AG04449 (cell line): ENCODE results near the gene ZNF839.

DNA sequence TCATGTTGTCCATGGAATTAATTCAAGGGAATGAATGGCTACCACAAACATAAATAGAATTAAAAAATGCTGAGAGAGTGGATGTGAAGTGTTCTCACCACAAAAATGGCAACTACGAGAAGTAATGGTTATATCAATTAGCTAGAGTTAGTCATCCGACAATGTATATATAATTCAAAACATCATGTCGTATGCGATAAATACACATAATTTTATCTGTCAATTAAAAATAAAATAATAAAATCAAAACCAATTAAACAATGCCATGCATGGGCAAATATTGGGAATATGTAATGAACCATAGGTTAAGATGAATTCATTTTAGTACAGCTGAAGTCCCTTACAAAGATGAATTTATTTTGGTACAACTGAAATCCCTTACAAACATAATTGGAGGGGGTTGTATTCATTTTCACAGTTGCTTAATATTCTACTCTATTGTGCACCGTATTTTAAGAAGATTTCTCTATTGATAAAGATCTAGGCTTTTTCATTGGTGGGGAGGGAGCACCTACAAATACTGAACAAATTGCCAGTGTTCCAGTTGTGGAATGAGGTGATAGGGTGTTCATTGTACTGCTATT is 20.5 kb upstream of the RTL1 start:
- RRBS, result no CpG with 5 or more reads among the region's 5 CpGs

- RRBS, result no CpG with 5 or more reads among the region's 4 CpGs
Observed at GRCh38 chr14:100986961-100987280, 83.4 kb upstream of the RTL1 start.

DNA sequence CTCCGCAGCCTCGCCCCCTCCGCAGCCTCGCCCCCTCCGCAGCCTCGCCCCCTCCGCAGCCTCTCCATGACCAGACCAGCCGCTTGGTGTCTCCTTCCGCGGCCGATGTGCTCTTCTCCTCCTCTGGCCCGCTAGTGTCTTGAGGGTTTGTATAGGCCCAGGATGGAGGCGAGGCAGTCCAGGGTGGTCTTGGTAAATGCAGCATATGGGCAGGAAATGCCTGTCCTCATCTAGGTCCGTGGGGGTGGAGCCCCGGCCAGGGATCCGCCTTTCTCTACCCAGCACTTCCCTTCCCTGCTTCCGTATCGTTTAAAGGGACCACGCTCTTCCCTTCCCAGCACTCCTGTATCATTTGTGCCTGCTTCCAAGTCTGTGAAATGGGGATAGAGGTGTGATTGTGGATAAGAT is 326.6 kb upstream of the RTL1 start:
- RRBS, result no CpG with 5 or more reads among the region's 19 CpGs

DNA sequence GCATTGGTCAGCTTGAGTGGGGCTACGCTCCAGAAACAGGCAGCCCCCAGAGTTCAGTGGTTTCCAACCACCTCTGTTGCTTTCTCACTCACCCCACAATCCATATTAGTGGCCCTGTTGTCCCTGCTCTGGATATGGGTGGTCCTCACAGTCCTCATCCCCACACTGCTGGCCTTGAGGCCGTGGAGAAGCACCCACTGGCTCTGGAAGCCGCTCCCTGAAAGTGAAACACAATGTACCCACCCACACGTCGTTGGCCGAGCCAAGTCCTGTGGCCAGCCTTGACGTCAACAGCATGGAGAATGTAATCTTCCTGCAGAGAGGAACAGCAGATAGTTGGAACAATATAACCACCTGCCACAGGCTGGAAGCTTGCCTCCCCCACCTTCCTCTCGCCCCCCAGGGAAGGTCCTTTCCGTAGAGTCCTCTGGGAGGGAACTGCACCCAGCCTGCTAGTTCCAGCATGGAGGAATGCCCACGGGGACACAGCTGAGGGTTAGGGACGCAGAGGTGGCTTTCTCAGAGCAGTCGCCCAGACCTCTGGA is 351.9 kb upstream of the RTL1 start:
- RRBS, result no CpG with 5 or more reads among the region's 12 CpGs

DNA sequence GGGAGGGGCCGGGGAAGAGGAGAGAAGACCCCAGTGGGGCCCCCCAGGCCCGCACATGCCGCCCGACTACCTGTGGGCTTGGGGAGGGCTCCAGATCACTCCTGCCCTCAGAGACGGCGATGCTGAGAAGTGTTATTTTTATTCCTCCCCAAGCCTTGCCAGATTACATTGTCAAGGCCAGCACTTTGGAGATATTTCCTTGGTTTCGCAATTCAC is 285.9 kb upstream of the PPP2R5C start:
- RRBS, result no CpG with 5 or more reads among the region's 7 CpGs

- RRBS, result no CpG with 5 or more reads among the region's 17 CpGs
Observed at GRCh38 chr14:101499112-101499669, 262.3 kb upstream of the PPP2R5C start.

DNA sequence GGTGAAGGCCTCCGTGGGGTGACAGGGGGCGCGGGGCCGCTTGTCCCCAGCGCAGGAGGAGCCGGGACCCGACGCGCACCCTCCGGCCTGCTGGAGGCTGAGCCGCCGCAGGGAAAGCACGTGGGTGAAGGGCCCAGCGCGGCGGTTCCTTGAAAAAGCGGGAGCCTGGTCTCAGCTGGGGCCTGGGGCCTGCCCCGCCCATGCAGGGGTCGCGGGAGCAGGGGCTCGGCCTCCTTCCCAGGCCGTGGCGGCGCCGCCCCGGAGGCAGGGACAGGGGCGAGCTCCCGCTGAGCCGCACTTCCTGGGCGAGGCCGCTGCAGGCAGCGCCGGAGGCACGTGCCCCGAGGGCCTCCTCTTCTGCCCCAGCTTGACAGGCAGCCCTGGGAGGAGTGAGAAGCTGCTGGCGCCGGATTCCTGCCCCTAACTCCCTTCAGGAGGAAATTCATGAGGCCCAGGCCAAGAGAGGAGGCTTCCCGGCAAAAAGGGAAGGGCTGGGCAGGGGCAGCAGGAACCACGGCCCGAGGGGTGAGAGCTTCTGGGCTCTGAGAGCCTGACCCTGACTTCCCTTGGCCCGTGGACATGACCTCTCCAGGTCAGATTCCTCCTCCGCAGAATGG is 55.4 kb upstream of the PPP2R5C start:
- RRBS, result 13% methylated on average over 19 of the region's 42 CpGs

- RRBS, result no CpG with 5 or more reads among the region's 6 CpGs
Observed at GRCh38 chr14:101773394-101774343, 12.2 kb downstream of the PPP2R5C start.

DNA sequence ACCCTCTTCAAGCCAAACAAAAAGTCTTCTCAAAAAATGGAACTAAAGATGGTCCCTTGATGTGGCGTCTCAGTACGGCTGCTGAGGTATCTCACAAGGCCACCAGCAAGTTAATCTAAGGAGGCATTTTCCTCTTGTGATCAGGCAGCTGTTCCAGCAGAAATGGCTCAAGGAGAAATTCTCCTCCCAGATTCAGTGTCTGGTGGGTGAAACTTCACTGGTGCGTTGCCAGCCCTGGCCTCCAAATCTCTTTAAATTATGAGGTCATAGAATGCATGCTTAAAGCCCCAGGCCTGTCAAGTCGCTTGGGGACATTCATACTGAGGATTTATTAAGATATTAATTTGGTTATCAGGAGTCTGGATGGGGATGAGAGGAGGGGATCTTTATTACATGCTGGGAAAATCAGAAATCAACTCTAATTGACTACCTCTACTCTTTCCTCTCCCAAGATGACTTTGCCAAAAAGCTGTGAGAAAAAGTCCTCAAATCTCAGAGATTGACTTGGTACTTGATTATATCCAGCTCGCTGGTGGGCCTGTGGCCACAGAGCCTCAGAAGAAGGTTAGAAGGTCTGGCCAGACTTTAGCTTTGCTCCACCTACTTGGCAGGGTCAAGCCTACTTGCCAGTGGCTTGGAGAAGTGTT is 73.0 kb downstream of the PPP2R5C start:
- RRBS, result no CpG with 5 or more reads among the region's 5 CpGs

DNA sequence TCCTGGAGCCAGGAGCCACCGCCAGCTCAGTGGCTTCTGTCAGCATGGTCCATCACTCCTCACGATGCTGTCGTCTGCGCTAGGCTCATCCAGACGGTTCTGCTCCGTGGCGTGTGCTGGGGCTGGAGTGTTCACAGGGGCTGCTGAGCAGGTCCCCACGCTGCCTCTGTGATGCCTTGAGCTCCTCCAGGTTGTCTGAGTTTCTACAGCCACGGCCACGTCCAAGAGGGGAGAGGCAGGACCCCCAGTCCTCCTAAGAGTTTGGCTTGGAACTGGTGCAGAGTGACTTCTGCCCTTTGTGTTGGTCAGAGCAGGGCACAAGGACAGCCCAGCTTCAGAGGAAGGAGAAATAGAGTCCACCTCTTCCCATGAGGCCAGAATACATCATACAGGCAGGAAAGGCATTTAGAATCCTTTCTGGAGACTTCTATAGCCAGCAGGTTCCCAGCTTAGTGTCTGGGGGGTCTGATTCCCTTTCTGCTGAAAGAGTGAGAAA is 76.9 kb upstream of the DYNC1H1 start:
- RRBS, result no CpG with 5 or more reads among the region's 10 CpGs

GRCh38 chr14:102004775-102005327 is 40.5 kb downstream of the DYNC1H1 start:
- RRBS, result no CpG with 5 or more reads among the region's 10 CpGs

- RRBS, result no CpG with 5 or more reads among the region's 4 CpGs
Observed at GRCh38 chr14:102028562-102029178, 58.2 kb downstream of the HSP90AA1 start.

- RRBS, result no CpG with 5 or more reads among the region's 21 CpGs
Observed at GRCh38 chr14:102080112-102081463, 6.3 kb downstream of the HSP90AA1 start.

GRCh38 chr14:102227509-102227961 is 77.4 kb downstream of the MOK start:
- RRBS, result 24% methylated on average over 2 of the region's 18 CpGs

GRCh38 chr14:102313978-102314830 is 5.3 kb upstream of the ZNF839 start:
- RRBS, result 3% methylated on average over 8 of the region's 56 CpGs

DNA sequence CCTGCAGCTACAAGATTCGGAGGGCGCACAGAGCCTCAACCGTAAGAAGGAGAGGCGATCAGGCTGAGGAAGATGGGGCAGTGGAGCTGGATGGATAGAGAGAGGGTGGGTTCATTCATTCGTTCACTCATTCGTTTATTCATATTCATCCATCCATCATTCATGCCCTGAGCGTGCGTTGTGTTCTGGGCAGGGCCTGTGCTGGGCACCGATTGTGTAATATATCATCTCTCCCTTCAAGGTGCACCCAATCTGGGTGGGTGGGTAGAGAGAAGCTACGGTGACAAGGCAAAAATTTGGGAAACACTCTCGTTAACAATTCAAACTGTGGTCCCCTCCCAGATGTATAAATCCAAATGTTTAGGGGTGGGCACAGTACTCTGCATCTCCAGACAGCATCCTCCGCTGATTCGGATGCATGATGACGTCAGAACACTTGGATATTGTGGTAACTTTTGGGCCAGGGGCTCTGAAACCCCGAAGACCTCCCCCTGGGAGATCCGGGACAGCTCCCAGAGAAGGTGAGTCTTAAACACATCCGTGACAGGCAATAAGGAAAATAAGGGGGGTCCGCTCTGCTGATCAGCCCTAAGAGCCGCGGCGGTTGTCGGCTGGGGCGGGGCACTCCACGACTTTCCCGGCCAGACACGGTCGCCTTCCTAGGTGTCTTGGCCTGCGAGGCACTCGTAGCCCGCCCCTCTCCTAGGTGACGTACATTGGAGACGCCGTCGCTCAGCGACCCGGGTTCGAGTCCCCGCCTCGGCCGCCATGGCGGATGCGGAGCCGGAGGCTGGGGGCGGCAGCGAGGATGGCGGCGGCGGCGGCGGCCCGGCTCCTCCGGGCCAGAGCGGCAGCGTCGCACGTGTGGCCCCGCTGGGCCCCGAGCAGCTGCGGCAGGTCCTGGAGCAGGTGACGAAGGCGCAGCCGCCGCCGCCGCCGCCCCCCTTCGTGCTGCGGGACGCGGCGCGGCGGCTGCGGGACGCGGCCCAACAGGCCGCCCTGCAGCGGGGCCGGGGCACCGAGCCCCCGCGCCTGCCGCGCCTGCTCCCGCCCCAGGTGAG is at the start of gene ZNF839:
ZNF839 (plus strand) TSS at position 749 of the 1,061 bp plus-strand sequence.
- RRBS, result 2% methylated on average over 21 of the region's 85 CpGs

DNA sequence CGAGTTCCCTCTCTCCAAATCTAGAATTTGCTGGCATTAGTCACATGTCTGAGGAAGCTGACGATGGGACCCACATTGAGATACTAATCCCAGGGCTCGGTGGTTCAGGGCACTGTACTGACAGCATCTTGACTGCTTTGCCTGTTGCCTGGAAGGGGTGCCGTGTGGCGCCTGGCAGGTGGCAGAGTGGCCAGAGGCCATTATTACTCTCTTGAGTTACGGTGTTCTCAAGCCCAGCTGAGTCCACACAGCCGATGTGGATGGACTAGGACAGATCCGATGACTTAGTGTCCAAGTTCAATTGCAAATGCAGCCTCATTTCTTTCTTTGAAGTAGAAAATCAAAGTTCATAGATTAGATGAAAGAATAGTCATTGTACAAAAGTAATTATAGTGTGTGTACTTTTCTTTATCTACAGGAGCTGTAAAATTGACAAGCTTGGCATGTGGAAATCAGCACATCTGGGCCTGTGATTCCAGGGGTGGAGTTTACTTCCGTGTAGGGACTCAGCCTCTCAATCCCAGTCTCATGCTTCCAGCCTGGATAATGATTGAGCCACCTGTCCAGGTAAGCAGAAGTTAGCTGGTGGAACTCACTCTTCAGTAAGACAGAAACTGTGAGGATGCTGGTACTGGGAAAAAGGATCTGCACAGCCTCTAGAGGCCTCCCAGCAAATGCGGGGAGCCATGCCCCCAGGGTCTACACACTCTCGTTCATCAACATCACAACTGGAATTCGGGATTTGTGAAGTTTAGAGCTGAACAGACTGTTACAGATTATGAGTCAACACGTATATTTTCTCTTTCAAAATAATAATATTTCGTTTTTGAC is 44.6 kb downstream of the ANKRD9 start:
- RRBS, result no CpG with 5 or more reads among the region's 14 CpGs

GRCh38 chr14:102500071-102500954 is 9.3 kb downstream of the ANKRD9 start:
- RRBS, result no CpG with 5 or more reads among the region's 15 CpGs

DNA sequence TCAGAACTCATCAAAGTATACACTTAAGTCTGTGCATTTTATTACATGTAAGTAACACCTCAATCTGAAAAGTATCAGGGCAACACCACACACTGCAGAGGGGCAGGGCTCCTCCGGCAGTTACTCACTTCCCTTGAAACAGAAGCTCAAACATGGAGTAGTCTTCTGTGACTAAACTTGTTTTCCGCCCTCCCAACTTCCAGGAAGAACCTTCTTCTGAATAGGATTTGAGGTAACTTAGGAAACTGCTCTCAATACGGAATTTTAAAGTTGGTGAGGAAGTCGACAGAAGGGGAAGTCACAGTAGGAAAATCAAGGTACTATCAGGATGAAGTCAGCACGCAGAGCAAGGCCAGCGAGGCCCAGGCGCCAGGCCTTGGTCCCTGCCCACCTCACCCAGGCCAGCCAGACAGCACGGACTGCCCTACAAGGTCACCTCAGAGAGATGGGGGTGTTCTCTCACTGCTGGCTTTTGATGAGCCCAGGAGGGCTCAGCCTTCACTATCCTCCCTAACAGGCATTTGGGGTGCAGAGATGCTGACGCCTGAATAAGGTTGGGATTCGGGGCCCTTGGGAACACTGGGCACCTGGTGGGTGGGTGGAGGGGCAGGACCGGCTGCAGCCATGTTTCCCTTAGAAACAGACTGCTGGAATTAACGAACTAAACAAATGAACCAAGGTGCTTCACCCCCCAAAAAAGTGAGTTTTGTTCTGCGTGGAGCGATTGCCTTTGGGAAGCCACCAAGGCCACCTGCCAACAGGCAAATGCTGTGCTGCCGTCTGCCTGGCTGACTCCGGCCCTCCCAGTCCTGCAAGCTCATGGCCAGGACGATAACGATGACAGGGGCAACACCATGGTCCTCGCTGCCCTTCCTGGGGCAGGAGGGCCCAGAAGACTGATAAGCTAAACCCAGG is 5.7 kb downstream of the ANKRD9 start:
- RRBS, result no CpG with 5 or more reads among the region's 19 CpGs

GRCh38 chr14:102508224-102508750 is 1.3 kb downstream of the ANKRD9 start:
- RRBS, result no CpG with 5 or more reads among the region's 15 CpGs